ENCODE data around the genes CBLL1, LAMB4, NRCAM and ZNF277.

GRCh38 chr7:107743523-107744491 lies at the start of gene CBLL1:
TSS of gene CBLL1 (plus strand) at chr7:107744142.
- PRO-cap: bidirectional peak, plus-strand start at chr7:107743784, minus-strand start at chr7:107743606; bidirectional peak, plus-strand start at chr7:107744154, minus-strand start at chr7:107744084
- RAMPAGE, long total RNA, 4 experiments: start-site peak on the plus strand in 4 of 4 experiments, at chr7:107744141-107744161 at its widest, 34 to 139 reads per replicate; start-site peak on the minus strand in 2 of 4 experiments, at chr7:107743591-107744066 at its widest, 6 to 15 reads per replicate

DNA sequence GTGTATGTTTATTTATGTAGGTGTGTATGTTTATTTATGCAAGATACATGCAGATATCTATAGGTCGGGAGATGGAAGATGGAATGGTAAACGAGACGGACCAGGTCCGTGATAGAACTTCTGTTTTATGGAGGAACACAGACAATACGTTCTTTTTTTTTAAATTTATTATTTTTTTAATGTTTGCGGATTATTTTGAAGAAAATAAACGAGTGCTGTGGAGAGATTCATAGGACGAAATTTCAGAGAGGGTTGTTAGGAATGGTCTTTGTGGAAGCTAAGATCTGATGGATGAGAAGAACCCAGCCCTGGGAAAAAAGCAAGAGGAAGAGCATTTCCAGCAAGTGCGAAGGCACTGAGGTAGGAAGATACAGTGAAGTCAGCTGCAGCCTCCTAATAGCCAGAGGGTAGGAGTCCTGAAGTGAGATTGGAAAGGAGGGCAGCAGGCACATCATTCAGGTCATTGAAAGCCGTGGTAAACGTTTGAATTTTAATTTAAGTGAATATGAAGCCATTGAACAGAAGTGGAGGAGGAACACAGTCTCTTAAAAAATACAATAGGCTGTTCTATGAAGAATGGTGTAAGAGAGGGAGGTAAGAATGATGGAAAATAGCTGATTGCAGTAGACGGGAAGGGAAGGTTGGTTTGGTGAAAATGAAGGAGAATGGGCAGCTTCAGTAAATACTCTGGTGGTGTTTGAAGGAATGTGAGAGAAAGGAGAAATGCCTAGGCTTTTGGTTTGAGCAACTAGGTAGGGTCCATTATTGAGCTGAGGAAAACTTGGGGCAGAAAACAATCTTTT lies 1.3 kb downstream of the CBLL1 start:
- PRO-cap: no peak
- RAMPAGE, long total RNA, 4 experiments: start-site peak on the plus strand in 2 of 4 experiments, centred at positions 164 to 197 of the sequence, 11 to 13 reads per replicate

DNA sequence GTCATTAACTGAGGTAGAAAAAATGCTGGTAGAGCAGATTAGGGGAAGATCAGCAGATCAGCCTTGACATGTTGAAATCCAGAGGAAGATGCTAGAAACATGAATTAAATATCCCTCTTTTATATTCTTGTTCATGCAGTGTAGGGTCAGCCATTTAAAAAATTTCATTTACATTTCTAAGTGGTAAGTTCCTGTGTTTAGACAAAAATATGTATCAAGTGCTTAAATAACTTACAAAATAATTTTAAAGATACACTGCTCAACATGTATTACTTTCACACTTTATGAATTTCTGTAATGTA lies 19.6 kb downstream of the CBLL1 start:
- PRO-cap: no peak
- RAMPAGE, long total RNA, 4 experiments: no peak in any of the 4 experiments

GRCh38 chr7:107891960-107892551 lies 1.1 kb downstream of the DLD start:
- PRO-cap: no peak
- RAMPAGE, long total RNA, 4 experiments: no peak in any of the 4 experiments

GRCh38 chr7:107919676-107920518 lies 28.9 kb downstream of the DLD start:
- PRO-cap: no peak
- RAMPAGE, long total RNA, 4 experiments: no peak in any of the 4 experiments

DNA sequence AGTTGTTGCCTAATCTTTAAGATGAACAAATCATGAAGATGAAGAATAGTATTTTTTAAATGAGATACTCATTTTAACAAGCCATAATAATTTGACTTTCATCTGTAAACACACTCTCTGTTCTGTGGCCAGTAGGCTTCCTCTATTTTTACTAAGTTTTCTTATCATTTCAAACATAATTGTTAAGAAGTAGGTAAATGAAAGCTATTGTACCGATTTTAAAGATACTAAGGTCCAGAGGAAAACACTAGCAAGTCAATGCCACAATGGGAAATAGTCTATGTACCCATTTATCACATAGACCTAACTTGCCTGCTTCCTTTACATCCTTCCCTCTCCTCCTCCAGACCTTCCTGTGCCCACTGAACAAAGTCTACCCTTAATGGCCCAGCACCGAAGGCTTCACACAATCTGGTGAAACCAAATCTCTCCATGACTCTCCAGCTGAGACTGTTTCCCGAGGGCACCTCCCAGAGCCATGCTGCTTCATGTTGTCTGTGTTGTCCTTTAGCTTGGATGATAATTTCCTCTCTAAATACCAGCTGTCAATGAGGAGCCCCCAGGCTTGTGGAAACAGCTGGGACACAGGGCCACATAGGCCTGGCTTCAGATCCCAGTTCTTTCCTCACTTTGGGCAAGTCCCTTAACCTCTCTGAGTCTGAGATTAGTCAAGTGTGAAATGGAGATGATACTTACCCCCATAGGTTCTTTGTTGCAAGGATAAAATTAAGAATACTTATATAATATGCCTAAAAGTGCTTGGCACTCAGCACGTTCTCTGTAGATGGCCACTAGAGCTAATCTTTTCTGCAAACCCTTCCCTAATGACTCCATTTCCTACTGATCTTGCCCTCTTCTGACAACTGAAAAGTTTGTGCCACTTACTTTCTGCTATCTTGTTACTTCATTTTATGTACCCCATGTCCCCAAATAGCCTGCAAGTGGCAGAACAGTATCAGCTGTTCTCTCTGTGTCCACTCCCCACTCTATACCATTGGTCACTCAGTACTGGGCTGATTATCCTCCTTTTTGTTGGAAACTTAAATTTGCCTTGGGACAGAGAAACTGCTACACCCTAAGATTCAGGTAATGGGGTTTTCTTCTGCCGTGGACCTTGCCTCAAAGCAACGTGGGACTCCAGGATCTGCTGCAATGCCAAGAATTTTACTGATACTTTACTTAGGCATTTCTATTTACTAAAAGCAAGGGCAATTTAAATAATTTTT lies 54.5 kb downstream of the DLD start:
- PRO-cap: no peak
- RAMPAGE, long total RNA, 4 experiments: start-site peak on the minus strand in 1 of 4 experiments, centred at position 491 of the sequence, 13 reads per replicate

DNA sequence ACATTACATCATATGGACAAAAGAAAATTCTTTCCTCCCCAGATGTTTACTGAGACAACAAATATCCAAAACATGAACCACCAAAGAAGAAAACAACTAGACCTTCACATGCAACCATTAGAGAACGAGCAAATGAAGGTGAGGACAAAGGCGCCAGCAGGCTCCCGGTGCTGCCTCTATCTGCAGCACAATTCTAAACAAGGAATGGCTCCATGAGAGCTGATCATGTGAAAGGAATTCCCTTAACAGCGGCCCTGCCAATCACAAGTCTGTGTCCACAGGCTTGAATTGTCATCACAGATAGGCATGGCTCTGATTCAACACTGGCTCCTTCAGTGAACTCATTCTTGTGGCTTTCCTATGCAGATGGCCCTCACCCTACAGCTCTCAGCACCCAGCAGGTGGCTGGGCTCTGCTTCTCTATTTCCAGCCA lies 36.3 kb downstream of the LAMB1 start:
- PRO-cap: no peak
- RAMPAGE, long total RNA, 4 experiments: no peak in any of the 4 experiments

DNA sequence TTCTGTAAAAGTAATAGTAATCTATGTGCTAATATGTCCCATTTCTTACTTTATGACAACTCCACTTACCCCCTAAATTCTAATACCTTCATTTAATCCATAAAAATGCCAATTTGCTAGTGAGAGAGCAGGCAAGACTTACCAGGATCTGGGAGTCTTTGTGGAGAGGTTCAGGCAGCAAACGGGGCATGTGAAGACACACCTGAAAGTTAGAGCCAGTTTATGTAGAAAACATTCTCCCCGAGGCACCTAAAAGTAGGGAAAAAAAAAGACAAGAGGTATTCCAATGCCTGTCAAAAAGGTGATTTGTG lies at the start of gene LAMB4:
TSS of gene LAMB4 (minus strand) at position 198 of the 311 bp plus-strand sequence.
- PRO-cap: no peak
- RAMPAGE, long total RNA, 4 experiments: no peak in any of the 4 experiments

GRCh38 chr7:108456058-108457053 lies at the start of gene NRCAM:
TSS of gene NRCAM (minus strand) at chr7:108456436.
- PRO-cap: unidirectional peak, minus-strand start at chr7:108456385
- RAMPAGE, long total RNA, 4 experiments: no peak in any of the 4 experiments

DNA sequence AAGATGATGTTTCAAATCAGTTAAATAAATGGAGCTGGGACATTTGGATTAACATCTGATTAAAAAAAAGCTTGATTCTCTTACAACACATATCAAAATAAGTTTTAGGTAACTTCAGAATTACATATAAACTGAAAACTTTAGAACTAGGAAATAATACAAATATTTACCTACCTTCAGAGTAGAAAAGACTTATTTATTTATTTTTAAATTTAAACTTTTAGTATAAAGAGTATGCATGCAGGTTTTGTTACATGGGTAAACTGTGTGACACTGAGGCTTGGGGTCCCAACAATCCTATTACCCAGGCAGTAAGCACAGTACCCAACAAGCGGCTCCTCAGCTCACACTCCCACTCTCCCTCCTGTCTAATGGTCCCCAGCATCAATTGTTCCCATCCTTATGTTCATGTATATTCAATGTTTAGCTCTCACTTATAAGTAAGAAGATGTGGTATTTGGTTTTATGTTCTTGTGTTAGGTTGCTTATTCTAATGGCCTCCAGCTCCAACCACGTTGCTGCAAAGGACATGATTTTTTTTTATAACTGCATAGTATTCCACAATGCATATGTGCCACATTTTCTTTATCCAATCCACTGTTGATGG lies 31.8 kb downstream of the PNPLA8 start:
- PRO-cap: no peak
- RAMPAGE, long total RNA, 4 experiments: no peak in any of the 4 experiments

DNA sequence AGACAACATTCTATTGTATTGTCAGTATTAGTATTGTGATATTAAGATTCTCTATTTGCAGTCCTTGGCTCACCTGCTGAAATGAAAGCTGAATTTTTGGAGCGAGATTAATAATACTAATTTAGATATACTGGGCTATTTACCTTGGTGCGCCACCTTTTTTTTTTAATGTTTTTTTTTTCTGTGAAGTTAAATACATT lies 1.4 kb downstream of the DNAJB9 start:
- PRO-cap: no peak
- RAMPAGE, long total RNA, 4 experiments: no peak in any of the 4 experiments

- PRO-cap: no peak
- RAMPAGE, long total RNA, 4 experiments: no peak in any of the 4 experiments
Observed at GRCh38 chr7:109596816-109597345, 1027.2 kb downstream of the DNAJB9 start.

GRCh38 chr7:112059798-112060326 lies 146.3 kb downstream of the DOCK4 start:
- PRO-cap: no peak
- RAMPAGE, long total RNA, 4 experiments: no peak in any of the 4 experiments

DNA sequence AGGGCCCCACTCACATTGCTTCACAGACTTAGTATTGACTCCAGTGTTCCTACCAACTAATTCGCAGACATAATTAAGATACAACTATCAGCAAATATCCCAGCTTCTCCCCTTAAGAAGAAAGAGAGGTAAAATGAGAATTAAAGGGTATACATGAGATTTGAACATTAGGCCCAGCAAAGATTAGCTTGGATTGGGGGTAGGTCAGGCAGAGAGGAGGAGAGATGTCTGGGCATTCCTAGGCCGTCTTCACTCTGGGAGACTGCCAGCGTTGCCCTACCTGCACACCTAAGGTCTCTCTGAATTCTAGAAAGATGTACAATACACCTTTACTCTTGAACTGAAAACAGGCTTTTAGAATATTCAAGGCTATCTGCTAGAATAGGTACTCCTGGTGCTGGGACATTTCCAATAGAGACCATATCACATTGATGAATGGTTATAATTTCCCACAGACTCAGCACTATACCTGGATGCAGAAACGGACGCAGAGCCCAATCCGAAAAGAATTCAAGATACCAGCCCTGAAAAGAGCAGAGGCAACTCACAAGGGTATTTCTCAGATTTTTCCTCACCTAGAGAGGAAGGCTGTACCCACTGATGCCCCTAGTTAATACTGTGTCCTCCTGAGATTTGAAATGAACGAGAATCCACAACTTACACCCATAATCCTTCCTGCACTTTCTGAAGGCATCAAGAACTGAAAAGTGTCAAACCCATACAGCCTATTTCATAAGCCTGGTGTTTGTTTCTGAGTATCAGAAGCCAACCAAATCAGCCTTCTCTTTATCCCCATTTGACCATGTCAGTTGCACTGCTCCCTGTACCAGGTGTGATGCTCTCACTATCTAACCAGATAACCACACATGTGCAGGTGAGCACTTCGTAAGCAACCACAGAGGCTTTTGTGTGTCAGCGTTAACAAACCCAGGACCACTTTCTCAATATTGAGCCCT lies 114.8 kb downstream of the DOCK4 start:
- PRO-cap: no peak
- RAMPAGE, long total RNA, 4 experiments: no peak in any of the 4 experiments

DNA sequence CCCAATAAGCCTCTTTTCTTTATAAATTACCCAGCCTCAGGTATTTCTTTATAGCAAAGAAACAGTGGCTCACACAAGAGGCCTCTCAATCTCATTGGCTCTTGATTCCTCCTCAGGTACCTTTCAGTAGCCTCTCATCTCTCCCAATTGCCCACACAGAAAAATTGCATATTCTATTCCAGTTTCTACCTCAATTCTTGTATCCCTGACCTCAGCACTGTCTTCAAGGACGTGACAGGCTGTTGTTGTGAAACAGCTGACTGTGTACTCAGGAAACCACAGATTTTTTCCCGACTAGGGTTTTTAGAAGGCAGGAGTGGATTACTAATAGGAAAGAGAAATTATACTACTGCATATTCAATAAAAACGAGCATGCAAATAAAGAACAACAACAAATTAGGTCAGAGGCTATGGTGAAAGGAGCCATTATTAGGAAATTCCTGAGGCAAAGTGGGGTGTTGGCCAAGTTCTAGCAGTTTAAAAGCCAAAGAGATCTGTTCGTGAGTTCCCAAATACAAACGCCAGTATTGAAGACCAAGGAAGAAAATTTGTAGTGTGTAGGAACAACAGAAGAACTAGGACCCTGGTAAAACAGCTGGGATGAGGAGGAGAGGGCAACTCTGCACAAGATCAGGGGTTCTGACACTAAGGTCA lies 93.4 kb downstream of the DOCK4 start:
- PRO-cap: no peak
- RAMPAGE, long total RNA, 4 experiments: no peak in any of the 4 experiments

- PRO-cap: no peak
- RAMPAGE, long total RNA, 4 experiments: no peak in any of the 4 experiments
Observed at GRCh38 chr7:112192155-112192785, 13.9 kb downstream of the DOCK4 start.

GRCh38 chr7:112203972-112204536 lies 2.1 kb downstream of the DOCK4 start:
- PRO-cap: no peak
- RAMPAGE, long total RNA, 4 experiments: no peak in any of the 4 experiments

DNA sequence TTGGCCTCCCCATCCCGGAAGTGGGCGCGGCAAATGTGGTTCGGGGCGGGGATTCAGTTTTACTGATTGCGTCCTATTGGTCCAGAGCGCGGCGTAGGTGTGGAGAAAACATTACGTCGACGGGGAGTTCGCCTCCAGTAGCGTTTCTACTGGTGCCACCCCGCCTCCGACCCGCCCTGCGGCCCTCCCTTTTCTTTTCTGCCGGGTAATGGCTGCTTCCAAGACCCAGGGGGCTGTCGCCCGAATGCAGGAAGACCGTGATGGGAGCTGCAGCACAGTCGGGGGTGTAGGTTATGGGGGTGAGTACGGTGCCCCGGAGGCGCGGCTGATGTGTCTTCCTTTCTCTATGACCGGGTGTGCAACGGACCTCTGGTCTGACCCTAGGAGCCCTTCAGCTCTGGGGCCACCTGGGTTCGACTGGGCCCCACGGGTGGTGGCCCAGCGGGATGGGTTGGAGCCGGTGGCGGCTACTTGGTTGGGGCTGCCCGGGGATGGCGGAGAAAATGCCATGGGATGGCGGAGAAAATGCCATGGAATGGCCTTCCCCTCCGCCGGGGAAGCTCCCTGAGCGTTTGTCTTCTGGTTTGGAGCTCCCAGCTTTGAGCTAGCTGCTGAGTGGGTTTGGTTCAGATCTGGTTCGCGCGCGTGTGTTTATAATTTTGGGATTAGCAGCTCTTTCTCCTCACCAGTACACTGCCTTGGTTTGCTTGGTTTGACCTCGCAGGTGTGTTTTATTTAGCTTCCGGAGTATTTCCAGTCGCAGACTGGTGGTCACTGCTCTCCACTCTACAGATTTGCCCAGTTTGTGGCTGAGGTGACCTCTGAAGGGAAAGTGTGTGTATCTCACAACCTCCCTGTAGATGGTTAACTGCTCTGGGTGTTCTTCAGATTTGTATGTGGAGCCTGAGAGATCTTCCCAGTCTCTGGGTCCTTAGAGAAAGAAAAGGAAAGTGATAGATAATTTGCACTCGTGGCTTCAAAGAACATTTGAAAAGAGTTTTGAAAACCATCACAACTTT lies at the start of gene ZNF277:
TSS of gene ZNF277 (plus strand) at position 187 of the 1,019 bp plus-strand sequence.
- PRO-cap: bidirectional peak, plus-strand start at position 140 of the sequence, minus-strand start outside the sequence
- RAMPAGE, long total RNA, 4 experiments: start-site peak on the plus strand in 4 of 4 experiments, centred at positions 181 to 204 of the sequence, 13 to 121 reads per replicate

- PRO-cap: no peak
- RAMPAGE, long total RNA, 4 experiments: no peak in any of the 4 experiments
Observed at GRCh38 chr7:112361962-112362507, 88.2 kb upstream of the IFRD1 start.

GRCh38 chr7:112449363-112449825 lies 866 bp upstream of the IFRD1 start:
- PRO-cap: bidirectional peak, plus-strand start at chr7:112449596, minus-strand start at chr7:112449428
- RAMPAGE, long total RNA, 4 experiments: no peak in any of the 4 experiments